ENCODE measurements around the genes TMEM134, ALDH3B1 and TCIRG1.

DNA sequence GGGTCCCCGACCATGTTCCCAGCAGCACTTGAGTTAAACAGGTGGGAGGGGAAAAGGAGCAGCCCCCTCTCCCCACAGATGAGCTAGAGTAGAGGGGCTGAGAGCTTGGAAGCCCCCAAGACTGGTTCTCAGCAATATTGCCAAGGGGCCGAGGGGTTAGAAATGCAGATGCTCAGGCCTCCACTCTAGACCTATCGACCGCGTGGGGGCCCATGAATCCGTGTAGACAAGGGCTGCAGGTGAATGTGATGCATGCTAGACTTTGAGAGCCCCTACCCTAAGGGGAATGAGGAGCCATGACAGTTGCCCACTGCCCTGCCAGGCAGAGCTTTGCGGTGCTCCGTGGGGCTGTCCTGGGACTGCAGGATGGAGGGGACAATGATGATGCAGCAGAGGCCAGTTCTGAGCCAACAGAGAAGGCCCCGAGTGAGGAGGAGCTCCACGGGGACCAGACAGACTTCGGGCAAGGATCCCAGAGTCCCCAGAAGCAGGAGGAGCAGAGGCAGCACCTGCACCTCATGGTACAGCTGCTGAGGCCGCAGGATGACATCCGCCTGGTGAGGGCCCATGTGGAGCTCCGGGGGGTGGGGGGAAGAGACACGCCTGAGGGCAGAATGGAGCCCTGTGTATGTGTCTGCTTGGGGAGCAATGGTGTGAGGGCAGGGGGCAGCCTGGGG, 1.3 kb downstream of the SSH3 start:
- PRO-cap, 2 experiments = no peak in any of the 2 experiments
- RAMPAGE, long total RNA, 4 experiments = no peak in any of the 4 experiments

GRCh38 chr11:67364704-67365692, 8.4 kb downstream of the CLCF1 start:
- PRO-cap, 2 experiments = no peak in any of the 2 experiments
- RAMPAGE, long total RNA, 4 experiments = no peak in any of the 4 experiments

GRCh38 chr11:67408967-67409633, 5.2 kb downstream of the TBC1D10C start:
- PRO-cap, 2 experiments = no peak in any of the 2 experiments
- RAMPAGE, long total RNA, 4 experiments = no peak in any of the 4 experiments

DNA sequence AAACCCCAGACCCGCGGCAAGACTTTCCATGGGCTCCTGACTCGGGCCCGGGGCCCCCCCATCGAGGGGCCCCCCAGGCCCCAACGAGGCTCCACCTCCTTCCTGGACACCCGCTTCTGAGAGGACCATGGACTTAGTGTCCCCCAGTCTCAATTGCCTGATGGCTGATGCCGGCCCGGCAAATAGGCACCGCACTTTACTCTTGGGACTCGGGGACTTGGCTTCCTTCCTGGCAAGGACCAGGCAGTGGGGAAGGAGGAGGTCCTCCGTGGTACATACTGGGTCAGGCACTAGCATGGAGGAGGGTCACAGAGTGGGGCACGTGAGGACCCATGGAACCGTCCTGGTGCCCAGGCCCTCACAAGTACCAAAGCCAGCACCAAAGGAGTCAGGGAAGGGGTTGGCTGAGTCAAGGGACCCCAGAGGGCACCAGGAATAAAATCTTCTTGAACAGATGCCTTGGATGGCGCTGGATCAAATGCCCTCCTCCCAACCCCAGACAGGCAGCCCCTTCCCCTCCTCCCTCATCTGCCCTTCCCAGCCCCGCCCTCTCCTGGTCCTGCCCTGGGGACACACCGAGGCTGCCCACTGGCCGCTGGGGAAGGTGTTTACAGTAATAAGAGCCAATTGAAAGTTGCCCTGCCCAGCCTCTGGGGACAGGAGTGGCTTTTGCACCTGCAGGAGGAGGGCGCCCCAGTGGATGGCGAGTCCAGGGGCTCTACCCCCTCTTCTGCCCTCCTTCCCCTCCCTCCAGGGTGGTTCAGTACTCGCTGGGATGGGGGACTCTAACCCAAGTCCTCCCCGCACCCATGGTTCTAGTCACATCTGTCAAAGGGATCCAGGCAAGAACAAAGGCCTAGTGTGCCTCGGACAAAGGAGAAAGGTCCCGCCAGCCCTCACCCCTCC, 5.6 kb upstream of the CARNS1 start:
- PRO-cap, 2 experiments = no peak in any of the 2 experiments
- RAMPAGE, long total RNA, 4 experiments = no peak in any of the 4 experiments

- PRO-cap, 2 experiments = no peak in any of the 2 experiments
- RAMPAGE, long total RNA, 4 experiments = no peak in any of the 4 experiments
Observed at GRCh38 chr11:67418225-67419561, 3.2 kb downstream of the CARNS1 start.

DNA sequence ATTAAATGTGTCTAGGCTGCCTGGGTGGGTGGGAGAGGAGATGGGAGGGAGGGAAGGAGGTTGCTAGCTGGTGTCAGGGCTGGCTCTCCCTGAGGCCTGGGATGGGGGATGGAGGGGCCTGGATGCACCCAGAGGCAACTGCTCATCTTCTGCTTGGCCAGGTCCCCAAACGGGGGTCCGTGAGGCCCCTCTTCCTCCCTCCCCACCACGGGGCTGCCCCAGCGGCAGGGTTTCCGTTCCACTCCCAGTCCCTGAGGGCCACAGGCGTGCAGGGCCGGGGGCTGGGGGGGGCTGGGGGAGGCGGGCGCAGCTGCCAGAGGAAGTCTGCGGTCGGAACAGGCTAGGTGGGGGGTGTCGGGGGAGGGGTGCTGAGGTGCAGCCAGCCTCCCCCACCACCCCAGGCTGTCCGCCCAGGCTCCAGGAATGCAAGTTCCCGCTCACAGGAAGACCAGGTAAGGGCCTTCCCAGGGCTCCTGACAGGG, 520 bp downstream of the PTPRCAP start:
- PRO-cap, 2 experiments = no peak in any of the 2 experiments
- RAMPAGE, long total RNA, 4 experiments = no peak in any of the 4 experiments

- PRO-cap, 2 experiments = peak in 2 of 2 experiments; most common plus-strand start chr11:67469407 (in 1); most common minus-strand start chr11:67469231 (in 1)
- RAMPAGE, long total RNA, 4 experiments = start-site peak on the minus strand in 4 of 4 experiments, at chr11:67469221-67469262 at its widest, 21 to 450 reads per replicate
Observed at GRCh38 chr11:67468708-67469625, at the start of gene TMEM134. Gene TMEM134 (minus strand): TSS chr11:67469251.

GRCh38 chr11:67548656-67549148, 25.5 kb upstream of the CABP2 start:
- PRO-cap, 2 experiments = no peak in any of the 2 experiments
- RAMPAGE, long total RNA, 4 experiments = no peak in any of the 4 experiments

DNA sequence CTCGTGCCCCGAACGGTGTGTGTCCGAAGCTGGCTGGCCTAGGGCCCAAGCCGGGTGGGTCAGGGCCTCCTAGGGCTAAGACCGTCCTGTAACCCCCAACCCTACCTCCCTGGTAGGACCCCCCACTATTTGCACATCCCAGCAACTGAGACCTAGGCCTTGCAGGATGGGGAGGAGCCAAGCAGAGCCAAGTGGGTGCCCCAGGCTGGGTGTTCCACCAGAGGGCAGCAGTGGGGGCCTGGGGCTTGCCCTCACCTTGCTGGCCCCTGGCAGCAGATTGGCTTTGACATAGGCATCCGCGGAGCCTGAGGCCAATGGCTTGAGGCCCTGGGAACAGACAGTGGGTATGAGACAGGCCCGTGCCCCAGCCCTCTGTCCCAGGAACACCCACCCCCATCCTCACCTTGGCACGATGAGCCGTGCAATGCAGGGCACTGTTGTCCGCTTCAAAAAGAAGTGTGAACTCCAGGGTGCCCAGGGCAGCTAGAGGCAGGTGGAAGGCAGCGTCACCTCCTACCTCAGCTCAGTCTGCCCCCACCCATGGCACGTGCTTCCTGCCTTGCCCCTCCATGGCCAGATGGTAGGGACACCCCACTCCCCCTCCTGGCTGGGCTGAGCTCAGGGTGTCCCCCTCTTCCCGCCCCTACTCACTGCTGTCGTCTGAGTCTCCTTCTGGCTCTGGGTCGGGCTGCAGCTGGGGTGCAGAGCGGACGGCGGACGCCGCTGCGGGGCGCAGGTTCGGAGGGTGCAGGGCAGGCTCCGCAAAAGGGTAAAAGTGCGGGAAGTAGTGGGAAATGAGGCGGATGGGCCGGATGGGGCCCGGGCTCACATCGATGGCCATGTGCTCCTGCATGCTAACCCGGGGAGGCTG, 8.9 kb downstream of the NDUFV1 start:
- PRO-cap, 2 experiments = no peak in any of the 2 experiments
- RAMPAGE, long total RNA, 4 experiments = no peak in any of the 4 experiments

DNA sequence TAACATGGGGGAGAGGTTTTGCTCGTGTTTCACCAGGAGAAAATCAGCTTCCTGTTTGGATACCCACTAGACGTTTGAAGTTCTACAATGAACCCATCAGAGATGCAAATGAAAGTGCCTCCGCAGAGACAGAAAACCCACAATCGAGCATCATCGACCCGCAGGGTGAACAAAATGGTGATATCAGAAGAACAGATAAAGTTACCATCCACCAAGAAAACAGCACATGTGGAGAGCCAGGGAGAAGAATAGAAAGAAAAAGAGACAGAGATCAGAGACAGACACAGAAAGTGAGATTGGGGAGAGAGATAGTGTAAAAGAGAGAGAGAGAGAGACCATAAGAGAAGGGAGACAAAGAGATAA, 83.3 kb downstream of the UNC93B1 start:
- PRO-cap, 2 experiments = no peak in any of the 2 experiments
- RAMPAGE, long total RNA, 4 experiments = no peak in any of the 4 experiments

GRCh38 chr11:68009824-68011123, at the start of gene ALDH3B1:
Gene ALDH3B1 (plus strand): TSS chr11:68010327.
- PRO-cap, 2 experiments = peak in 2 of 2 experiments; most common plus-strand start chr11:68010349 (in 1); most common minus-strand start chr11:68010132 (in 1)
- RAMPAGE, long total RNA, 4 experiments = start-site peak on the plus strand in 4 of 4 experiments, at chr11:68010314-68010359 at its widest, 209 to 1,684 reads per replicate

DNA sequence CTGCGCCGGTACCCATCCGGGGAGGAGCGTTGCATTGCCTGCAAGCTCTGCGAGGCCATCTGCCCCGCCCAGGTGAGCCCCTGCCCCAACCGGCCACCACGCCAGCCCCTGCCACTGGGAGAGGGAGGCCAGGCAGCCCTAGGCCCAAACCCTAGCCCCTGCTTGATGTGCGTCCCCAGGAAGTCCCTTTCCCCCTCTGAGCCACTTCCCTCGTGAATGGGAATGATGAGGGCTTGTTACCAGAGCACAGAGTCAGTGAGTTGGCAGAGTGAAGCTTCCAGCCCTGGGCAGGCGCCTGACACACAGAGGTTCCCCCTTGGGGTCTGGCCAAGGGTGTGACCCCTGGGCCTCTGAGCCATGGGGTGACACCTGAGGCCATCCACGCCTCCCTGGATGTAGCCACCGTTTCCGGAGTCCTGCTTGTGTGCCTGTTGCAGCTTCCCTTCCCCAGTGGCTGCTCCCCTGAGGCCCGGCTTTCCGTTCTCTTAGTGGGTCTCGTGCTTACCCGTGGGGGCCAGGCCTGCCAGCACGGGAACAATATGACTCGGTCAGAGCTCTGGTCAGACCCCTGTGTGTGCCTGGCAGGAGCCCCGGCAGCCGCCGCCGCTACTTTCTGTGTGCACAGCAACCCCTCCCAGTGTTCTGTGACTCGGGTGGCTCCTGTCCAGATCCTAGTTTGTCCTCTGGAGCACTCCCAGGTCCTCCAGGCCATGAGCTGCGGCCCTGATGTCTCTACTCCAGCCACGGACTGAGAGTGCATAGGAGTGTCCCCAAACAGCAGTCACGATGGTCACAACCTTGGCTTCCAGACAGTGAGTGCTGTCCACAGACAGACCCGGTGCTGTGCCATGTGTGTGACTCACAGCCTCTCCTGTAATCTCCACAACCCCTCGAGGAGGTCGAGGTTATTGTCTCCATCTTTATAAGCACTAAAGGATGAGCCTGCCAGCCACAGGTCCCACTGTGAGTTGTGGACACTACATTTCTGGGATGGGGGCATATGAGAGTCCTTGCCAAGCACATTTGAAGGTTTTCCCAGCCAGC, 3.1 kb downstream of the NDUFS8 start:
- PRO-cap, 2 experiments = no peak in any of the 2 experiments
- RAMPAGE, long total RNA, 4 experiments = no peak in any of the 4 experiments

GRCh38 chr11:68038169-68038642, 619 bp upstream of the TCIRG1 start:
- PRO-cap, 2 experiments = no peak in any of the 2 experiments
- RAMPAGE, long total RNA, 4 experiments = no peak in any of the 4 experiments

DNA sequence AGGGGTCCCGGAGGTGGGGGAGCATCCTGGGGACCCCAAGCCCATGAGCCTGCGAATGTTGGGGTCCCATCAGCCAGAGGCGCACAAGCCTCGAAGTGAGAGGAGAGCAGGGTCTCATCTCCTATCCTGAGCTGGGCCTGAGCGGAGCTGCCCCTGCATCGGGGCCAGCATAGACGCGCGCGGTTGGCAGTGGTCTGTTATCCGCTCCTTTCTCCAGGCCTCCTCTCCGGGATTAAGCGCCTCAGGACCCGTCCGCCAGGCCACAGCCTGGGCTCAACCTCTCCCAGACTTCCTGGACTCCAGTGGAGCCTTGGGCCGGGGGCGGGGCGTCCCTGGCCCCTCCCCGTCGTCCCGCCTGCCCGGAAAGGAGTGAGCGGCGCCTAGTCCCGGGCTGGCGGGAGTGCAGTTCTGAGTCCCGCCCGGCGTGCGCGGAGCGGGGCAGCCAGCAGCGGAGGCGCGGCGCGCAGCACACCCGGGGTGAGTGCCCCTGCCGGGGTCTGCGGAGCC, at the start of gene TCIRG1:
Gene TCIRG1 (plus strand): TSS at position 383 of the 507 bp plus-strand sequence.
- PRO-cap, 2 experiments = peak in 2 of 2 experiments; most common plus-strand start position 411 of the sequence (in 2); most common minus-strand start position 275 of the sequence (in 2)
- RAMPAGE, long total RNA, 4 experiments = start-site peak on the plus strand in 4 of 4 experiments, centred at positions 378 to 410 of the sequence, 166 to 822 reads per replicate

DNA sequence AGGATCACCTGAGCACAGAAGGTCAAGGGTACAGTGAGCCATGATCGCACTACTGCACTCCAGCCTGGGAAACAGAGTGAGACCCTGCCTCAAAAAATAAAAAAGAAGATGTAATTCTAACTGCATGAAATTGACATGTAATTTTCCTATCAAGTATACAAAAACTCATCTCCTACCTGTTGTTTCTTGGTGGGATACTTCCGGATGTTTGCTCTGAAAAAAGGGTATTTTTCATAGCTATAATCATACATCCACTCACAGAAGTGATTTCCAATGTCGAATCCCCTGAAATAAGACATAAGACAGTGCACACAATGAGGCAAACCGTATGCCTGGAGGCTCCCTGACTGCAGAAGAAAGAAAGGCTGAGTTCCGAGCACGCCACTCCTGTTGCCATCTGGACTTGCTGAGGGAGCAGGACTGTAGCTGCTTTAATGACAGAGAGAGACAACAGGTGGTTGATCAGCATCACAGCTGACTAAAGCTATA, 26.8 kb downstream of the TCIRG1 start:
- PRO-cap, 2 experiments = no peak in any of the 2 experiments
- RAMPAGE, long total RNA, 4 experiments = no peak in any of the 4 experiments

- PRO-cap, 2 experiments = no peak in any of the 2 experiments
- RAMPAGE, long total RNA, 4 experiments = no peak in any of the 4 experiments
Observed at GRCh38 chr11:68145094-68145645, 24.0 kb upstream of the CHKA start.

- PRO-cap, 2 experiments = no peak in any of the 2 experiments
- RAMPAGE, long total RNA, 4 experiments = no peak in any of the 4 experiments
Observed at GRCh38 chr11:68168608-68169216, 44.4 kb downstream of the KMT5B start.

- PRO-cap, 2 experiments = no peak in any of the 2 experiments
- RAMPAGE, long total RNA, 4 experiments = no peak in any of the 4 experiments
Observed at GRCh38 chr11:68270506-68271013, 1.2 kb downstream of the C11orf24 start.

DNA sequence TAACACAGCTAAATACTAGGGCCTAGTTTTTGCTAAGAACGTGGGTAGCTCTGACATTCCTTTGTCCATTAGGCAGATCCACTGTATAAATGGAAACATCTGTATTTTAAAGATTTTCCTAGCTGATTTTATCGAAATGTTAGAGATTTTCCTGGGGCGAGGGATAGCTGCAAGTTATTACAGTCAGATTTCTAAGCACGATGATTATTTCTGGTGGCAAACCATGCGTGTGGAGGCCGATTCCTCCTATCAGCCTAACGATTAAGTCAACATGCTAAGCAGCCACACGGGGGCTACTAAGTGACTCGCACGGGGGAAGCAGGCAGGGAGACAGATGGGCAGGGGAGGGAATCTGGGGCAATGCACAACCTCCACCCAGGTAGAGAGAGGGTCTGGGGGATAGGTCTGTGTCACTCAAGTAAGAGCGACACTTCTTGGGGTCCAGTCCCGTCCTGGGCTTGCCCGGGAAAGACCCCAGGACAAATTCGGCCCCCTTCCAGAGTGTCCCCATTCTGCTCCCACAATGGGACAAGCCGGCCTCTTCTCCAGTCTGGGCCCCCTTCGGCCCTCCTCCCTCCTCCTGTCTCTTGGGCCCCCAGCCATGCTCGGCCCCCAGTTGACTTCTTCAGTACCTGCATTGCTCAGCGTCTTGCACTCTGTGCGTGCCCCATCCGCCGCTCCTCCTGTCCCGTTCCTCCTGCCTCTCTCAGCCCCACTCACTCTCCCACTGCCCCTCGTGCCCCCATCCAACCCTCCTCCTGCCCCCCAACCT, 573 bp downstream of the C11orf24 start:
- PRO-cap, 2 experiments = no peak in any of the 2 experiments
- RAMPAGE, long total RNA, 4 experiments = no peak in any of the 4 experiments

DNA sequence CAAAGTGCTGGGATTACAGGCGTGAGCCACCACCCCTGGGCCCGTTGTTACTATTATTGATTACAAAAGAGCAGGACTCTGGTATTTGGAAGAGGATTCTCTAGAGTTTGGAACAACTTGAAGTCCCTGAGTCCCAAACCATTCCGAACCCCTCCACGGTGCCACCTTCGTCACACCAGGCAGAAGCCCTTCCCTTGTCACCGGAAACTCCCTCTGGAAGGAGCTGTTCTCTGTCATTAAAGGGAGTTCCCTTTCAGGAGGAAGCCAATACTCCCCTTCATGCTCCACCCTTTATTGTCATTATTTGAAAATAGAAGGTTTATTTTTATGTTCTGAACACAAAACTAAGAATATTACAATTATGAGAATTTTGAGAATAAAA, 5.1 kb upstream of the C11orf24 start:
- PRO-cap, 2 experiments = peak in 1 of 2 experiments; most common minus-strand start position 210 of the sequence (in 1)
- RAMPAGE, long total RNA, 4 experiments = no peak in any of the 4 experiments